Aorta (tissue), 1 donor: ENCODE data around the genes TXNDC16, GNPNAT1 and BMP4.

DNA sequence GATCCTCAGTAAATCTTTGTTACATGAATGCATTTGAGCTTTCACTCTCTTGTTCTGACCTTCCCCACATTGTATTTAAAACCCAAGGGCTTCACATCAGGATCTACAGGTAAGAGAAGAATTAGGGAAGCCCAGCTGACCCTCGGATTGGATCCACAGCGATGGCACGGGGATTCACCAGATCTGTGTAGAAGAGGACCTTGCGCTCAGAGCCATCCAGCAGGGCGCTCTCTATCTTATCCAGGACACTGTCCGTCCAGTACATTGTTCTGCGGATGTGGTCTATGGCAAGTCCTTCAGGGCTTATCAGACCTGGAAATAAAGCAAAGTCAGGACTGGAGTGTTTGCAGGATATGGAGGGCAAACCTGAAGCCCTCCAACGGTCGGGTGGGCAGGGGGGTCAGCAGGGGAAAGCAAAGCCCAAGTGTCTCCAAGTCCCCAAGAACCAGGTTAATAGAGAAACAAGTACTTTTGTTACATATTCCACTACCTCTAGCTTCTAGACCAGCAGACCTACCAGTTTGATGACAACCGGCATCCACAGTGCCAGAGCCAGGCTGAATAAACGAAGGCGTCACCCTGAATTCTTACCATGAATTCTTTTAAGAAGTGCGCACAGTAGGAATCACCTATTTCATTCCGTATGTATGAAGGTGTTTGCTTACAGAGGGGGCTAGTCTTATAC, 21.5 kb downstream of the RTRAF start:
- PRO-cap: no peak

GRCh38 chr14:52011421-52012025, 22.2 kb downstream of the RTRAF start:
- PRO-cap: no peak

DNA sequence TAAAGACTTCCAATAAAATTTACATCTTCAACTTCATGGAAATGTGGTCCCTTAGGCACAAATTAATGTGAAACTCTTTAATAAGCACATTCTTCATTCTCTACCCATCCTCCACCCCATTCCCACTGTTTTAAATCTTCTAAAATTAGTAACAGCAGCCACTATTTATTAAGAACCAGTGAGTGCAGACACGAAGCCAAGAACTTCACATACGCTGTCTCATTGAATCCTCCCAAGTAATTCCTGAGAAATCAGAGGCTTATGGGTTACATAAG, 16.7 kb downstream of the NID2 start:
- PRO-cap: no peak

- PRO-cap: no peak
These were observed 921 bp downstream of the PTGDR start for GRCh38 chr14:52268134-52269103.

GRCh38 chr14:52551472-52552604, at the start of gene TXNDC16:
TXNDC16 (minus strand) TSS chr14:52552505.
- PRO-cap: bidirectional peak, plus-strand start at chr14:52552863, minus-strand start at chr14:52552505

DNA sequence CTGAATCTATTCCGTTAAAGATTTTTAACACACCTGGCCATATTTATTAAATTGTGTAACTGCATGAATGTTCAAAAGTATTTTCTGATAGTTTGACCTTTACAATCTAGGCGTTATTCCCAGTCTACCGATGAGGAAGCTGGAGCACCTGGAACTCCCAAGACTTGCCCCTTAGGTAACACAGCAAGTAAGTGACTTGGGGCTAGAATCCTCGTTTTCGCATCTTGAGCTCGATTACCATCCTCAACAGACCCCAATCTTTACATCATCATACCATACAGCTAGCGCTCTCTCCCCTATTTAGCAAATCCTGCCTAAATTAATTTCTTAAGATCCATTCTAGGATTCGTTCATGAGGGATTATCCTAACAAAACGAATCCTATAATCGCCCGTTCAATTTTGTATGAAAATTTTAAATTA, 990 bp downstream of the GNPNAT1 start:
- PRO-cap: no peak

DNA sequence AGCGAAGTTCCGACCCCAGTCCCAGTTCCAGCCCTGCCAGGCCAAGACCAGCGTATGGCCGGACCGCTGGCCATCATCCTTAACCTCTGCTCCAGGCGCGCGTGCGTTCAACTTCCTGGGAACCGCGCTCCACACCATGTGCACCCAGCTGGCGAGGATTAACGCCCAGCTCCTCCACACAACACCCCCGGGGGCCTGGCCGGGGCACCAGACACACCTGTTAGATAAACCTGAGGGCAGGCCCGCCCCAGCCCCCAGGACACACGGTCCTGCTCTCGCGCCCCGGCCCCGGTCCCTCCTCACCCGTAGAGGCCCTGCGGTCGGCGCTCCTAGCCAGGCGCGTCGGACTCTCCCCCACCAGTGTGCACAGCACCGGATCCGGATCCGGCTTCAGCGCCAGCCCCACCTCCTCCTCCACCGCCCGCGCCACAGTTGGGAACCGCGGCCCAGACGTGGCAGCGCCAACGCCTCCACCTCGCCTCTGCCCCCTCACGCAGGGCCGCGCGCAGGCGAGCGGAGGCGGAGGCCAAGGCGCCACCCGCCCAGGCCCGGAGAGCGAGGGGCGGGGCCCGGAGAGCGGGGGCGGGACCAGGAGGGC, at the start of gene GNPNAT1:
Gene GNPNAT1 (minus strand): TSS at position 483 of the 598 bp plus-strand sequence.
- PRO-cap: bidirectional peak, plus-strand start outside the sequence, minus-strand start at position 483 of the sequence

DNA sequence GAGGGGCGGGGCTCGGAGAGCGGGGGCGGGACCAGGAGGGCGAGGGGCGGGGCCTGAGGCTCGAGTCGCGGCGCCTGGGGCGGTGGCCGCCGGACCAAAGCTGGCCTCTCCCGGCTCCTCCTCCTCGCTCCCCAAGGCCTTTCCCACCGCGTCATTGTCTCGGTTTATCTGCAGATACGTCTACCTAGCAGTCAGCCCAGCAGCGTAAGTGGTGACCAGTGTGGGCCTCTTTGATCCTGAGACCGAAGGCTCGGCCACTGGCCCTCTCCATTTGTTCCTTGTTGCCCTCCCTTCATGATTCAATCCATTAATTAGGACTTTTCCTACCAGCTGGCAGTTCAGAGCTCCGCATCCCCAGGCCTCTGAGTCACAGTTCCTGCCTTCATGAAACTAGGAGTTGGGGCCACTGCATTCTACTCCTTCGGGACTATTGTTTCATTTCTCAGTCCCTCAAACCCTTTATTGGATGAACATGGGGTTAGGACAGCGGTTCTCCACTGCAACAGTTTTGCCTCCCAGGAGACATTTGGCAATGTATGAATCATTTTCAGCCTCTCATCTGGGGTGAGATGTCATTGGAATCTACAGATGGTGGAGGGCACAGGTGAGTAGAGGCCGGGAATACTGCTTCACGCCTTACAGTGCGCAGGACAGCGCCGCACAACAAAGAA, 451 bp upstream of the GNPNAT1 start:
- PRO-cap: bidirectional peak, plus-strand start at position 63 of the sequence, minus-strand start outside the sequence

GRCh38 chr14:53010893-53011662, 60.2 kb upstream of the FERMT2 start:
- PRO-cap: no peak

DNA sequence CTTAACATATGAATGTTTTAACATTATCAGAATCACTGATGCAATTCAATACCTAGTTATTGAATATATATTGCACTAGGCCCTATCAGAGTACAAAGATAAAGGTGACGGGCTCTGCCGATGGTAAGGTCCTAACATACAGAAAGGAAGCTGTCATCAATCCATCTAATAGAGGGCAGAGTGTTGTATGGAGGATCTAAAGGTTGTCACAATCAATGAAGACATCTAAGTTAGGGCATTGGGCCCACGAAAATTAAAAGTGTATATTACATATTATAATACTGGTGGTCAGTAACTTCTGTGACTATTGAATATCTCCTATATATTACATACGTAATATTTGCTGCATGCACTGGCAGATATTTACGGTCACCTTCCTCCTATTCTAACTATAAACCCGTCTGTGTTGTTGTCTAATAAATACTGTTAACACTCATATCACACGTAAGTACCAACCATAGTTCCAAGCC, 2.0 kb downstream of the DDHD1 start:
- PRO-cap: no peak

DNA sequence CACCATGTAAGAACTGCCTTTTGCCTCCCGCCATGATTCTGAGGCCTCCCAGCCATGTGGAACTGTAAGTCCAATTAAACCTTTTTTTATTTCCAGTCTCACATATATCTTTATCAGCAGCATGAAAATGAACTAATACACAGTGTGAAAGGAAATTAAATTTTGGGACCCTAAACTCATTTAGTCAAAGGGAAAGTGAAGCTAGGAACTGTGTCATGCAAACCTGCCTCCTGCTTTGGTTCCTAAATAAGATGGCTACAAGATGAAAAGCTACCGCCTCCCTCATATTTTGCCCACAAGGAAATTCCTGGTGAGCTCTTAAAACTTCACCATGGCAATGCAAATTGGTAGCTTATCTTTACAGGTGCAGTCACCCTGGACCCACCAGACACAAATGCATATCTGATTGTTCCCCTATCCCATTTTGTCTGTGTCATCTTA, 91.9 kb upstream of the DDHD1 start:
- PRO-cap: no peak

DNA sequence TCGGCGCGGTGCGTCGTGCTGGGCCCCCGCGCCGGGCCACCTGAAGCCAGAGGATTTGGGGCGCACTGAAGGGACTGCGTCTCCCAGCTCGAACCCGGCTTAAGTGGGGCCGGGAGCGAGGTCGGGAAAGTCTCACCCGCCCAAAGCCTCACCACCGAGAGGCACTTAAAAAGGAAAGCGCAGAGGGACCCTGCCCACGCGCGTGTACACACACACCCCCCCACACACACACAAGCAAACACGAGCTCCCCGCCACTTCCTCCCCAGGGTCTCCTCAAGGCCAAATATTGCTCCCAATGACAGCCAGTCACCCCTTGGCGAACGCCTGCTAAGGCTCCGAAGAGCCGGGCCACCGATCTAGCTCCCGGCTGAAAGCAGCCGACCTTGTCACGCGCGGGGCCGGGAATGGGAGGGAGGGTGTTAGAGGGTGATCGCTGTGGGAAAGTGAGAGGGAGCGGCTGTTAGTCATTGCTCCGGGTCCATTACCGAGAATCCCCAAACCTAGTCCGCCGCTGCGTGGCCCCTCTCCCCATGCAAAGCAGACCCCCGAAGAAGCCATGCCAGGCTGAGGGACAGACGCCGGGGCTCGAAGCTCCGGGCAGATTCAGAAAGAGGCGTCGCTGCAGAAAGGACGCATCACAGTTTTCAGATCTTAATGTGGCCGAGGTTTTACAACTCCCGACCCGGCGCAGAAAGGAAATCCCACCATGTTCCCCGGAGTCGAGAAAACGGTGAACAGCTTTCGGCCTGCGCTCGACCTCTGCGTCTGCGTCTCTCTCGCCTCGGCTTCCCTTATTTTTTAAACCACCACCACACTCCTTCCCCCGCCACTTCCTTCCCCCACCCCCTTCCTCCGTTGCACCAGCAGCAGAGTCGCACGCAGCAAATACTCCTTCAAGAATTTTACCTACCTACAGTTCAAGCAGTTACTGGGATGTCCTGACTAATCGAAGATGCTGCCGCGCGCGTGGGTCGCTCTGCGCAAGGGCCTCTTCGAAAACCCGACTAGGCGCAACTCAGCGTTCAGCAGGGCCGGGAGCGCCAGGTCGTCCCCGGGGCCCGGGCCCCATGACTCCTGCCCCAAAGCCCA, 2.6 kb downstream of the BMP4 start:
- PRO-cap: bidirectional peak, plus-strand start at position 464 of the sequence, minus-strand start at position 407 of the sequence; bidirectional peak, plus-strand start at position 1,019 of the sequence, minus-strand start at position 794 of the sequence

DNA sequence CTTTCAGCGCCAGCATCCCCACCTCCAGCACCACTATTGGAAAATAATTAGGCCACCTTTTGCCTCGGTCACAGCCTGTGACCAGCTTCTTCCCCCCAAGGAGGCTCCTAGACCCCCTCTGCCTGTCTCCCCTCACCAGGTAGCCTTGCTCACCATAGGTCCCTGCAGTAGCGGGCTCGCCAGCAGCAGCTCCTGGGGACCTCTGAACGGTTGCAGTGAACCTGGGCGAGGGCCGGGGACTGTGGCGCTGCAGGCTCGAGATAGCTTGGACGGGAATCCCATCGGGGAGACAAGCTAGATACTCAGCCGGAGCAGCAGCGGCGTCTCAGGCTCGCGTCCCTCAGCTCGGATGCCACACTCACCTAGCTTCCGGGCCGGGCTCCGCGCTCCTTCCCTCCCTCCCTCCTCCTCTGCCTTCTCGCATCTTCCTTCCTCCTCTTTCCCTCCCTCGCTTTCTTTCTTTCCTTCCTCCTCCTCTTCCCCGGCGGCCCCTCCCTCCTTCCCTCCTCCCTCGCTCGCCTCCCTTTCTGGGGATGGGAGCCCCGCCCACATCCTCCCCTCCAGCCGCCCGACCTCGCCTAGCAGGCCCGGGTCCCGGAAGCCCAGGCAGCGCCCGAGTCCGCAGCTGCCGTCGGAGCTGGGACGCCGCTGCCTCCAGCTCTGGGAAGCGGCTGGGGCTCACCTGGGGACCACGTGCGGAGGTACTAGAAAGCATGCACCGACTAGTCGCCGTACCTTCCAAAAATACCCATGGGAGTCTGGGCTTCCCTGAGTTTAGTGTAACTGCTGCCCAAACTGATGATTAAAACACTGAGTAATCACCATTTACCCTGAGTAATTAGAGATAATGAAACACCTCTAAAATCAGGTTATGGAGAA, at the start of gene BMP4:
Gene BMP4 (minus strand): TSS at position 429 of the 879 bp plus-strand sequence.
- PRO-cap: bidirectional peak, plus-strand start at position 624 of the sequence, minus-strand start at position 441 of the sequence

- PRO-cap: no peak
These were observed 17.4 kb downstream of the CNIH1 start for GRCh38 chr14:54423785-54424129.

DNA sequence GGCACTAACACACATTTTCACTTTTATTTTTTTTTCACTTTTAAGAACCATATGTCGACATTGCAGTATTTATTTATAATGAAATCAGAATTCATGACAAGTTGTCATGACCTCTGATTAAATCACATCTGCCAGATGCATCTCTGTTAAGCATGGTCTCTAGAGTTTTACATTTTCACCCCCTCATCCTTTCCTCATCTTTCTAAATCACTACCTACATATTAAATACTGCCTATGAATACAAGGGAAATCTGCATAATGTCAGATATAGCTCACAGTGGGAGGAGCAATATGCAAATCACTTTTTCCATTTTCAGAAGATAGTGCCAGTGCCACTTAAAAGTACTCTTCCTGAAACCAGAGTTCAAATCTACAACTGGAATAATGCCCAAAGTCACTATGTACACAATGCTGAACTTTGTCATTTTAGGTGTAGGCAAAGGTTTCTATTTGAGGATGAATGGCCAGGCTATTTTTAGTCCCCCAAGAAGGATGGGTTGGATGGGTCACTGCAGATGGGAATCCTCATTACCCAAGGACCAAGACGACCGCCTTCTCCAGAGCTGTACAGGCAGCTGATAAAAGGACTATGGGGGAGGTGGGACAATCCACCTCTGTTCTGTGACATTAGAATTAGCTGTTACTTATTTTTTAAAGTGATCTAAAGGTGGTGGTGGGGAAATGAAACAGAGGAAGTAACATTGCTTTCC, 5.7 kb downstream of the GMFB start:
- PRO-cap: no peak

- PRO-cap: no peak
These were observed 7.7 kb downstream of the SAMD4A start for GRCh38 chr14:54574544-54575015.

- PRO-cap: no peak
These were observed 39.2 kb downstream of the SAMD4A start for GRCh38 chr14:54605906-54606723.

DNA sequence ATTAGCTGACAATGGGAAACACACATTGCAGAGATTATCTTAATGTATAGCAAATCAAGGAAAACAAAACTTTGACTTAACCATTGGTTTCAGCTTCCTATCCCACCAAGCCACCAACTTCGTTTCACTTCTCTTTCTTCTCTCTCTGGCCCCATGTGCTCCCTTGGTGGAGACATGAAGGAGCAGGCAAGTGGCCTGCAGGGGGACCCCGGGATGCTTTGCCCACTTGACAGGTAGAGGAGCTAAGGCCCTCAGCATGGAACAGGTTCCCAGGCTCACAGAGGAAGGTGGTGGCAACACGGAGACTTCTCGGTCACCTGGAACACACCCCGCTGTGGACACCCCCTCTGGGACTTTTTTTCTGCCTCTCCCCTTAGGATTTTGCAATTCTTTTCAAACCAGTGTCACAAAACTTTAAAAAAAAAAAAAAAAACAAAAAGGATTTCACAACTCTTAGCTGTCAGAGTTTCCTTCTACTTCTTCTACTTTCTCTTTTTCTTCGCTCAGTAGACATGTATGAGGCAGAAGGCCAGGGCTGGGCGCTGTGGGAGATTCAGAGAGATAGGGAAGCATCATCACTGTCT, 119.8 kb downstream of the GCH1 start:
- PRO-cap: no peak

DNA sequence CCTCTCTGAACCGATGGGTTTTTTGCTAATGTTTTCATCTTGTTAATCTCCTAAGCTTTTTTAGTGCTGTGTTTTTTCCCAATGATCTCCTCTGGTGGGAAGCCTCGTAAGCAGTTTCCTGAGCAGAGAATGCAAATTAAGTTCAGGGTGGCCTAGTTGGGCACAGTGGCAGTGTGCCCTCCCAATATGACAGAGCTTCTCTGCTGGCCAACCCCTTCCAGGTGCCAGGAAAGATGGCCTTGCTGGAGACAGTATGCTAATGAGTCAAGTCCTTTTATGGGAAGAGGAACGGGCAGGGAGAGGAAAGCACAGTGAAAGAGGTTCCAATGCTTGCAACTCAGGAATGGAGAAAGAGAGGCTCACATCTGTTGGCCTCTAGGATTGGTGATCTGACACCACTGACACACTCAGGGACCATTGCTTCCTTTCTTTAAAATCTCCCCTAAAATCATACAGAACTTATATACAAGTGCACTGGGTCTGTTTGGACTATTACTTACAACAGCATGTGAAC, 115.7 kb downstream of the GCH1 start:
- PRO-cap: no peak

DNA sequence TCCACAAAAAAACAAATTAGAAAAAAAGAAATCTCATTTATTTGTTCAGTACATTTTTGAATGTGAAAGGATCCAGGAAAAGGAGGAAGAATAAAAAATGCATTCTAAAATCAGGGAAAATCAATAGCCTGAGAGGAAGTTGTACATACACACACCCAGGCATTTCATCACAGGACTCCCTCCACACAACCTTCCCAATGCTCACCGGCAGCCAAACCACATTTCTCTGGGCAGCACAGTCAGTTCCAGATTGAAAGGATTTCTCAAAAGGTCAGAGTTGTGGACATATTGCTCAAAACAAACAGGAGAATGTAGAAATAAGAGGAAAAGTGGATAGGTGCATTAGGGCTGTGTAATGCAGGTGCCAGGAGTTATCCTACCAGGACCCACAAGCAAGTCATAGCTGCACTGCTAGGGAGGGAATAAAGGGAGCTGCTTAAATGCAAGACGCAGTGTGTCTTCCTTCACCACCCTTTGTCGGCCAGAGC, 63.0 kb downstream of the GCH1 start:
- PRO-cap: no peak